K562 (cell line): ENCODE measurements around a stretch of chr11.

DNA sequence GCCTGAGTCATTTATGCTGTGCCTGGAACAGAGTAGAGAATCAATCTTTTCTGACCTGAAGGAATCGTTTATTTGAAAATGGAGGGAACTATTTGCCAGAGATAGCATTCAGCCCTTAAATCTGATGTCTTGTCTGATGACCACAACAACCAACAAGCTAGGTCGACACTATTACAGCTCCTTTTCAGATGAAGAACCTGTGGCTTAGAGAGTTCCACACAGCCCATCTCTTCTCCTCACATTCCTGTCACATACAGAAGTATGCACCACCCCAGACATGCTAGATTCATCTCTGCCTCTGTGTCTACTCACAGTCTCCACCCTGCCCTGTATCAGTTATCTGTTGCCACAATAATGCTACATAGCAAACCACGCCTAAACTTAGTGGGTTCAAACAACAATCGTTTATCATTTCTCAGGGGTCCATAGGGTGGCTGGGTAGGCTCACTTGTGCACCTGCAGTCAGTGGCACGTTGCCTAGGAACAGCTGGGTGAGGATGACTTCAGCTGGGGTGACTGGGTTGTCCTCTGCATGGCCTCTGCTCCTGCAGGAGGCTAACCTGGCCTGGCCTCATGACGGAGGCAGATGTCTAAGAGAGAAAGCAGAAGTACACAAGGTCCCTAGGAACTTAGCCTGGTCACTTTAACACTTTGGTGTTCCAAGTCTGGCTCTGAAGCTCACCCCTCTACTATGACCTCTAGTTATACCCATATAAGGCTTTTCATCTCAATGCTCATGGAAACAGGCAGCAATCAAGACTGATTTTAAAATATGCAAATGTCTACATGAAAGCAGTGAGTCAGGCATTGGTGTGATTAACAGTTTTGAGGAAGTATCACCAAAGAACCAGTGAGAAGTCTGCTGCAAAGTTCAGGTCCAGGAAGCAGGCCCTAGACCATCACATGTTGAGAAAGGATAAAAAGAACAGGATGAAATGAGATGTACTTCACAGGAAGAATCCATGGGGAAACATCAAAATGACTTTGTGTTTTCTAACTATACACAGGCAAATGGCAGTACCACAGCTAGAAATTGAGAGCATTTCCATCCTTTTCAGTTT lies 10.7 kb downstream of the OLFML1 start:
- RAMPAGE, long total RNA, result no peak
- RRBS, result no CpG with 5 or more reads among the region's 6 CpGs
PRO-cap:
- standard, result no peak
- CoPRO, capped RNA only, 2 experiments, result no peak in any of the 2 experiments
- CoPRO, capped and uncapped RNA, 2 experiments, result no peak in any of the 2 experiments
- CoPRO, uncapped RNA only, 2 experiments, result no peak in any of the 2 experiments
CAGE:
- cytosol, long polyA plus RNA, result no peak
- long polyA plus RNA, result no peak
- nucleolus, long total RNA, result no peak
- nucleus, long polyA plus RNA, result no peak

DNA sequence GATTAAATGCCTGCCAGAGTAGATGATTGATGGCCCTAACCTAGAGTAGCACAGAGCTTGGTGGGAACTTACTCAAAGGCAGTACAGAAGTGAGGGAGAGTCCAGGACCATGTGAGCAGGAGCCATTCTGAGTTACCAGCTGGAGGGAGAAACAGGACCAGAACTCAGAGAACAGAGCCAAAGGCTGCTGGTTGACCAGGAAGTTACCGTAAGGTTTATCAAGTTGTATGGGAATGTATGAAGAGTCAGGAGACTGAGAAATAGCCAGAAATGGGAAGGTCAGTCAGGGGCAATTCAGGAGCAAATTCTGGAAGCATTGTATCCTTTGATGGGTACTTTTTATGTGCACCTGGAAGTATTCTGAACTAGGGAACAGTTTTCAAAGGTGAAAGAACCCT lies 68.6 kb downstream of the CYB5R2 start:
- RAMPAGE, long total RNA, result no peak
- RRBS, result no CpG with 5 or more reads among the region's 1 CpG
PRO-cap:
- standard, result no peak
- CoPRO, capped RNA only, 2 experiments, result no peak in any of the 2 experiments
- CoPRO, capped and uncapped RNA, 2 experiments, result no peak in any of the 2 experiments
- CoPRO, uncapped RNA only, 2 experiments, result no peak in any of the 2 experiments
CAGE:
- cytosol, long polyA plus RNA, result no peak
- long polyA plus RNA, result no peak
- nucleolus, long total RNA, result no peak
- nucleus, long polyA plus RNA, result no peak

DNA sequence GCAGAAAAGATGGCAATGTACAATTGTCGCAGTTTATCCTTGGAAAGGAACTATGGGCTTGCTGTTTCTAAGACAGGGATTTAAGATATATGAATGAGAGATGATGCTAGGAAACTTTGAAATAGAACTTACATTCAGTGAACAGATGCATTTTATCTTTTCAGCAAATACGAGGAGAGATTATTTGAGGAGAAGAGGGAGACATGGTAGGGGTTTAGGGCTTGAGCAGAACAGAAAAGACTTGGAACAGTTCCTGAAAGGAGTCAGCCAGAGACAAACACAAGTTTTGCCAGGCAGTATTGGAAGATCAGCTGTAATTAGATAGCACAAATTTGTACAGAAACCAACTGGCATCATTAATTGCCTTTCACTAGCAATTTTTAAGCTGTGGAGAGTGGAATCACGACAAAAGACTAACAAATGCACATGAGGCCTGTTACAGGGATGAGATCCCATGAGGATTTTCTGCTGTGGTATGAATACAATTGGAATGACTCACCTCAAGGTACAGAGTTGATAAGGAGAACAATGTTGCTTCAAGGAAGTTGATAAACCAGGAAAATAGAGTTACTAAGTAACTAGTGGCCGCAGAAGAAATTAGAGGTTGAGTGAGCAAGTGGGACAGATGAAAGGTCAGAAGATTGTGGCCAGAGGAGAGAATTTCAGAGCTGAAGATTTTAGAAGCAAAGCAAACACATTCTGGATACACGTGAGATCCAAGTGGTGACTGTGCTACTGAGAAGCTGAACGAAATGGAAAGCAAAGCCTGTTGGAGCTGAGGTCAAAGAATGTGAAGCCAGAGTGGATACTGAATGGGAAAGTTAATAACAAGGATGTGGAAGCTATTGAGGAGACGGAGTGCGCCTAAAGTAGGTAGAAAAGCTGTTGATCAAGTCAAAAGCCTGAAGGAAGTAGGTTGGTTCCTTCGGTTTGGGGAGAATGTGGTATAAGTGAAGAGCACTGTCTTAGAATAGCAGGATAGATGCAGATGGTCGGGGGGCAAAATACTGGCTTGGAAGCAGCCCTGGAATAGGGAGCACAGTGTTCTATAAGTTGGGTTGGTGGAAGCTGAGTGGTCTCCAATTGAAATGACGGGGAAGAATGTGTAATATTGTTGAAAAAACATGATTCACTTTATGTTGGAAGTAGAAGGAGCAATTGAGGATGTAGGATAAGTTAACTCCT lies 67.8 kb downstream of the CYB5R2 start:
- RAMPAGE, long total RNA, result no peak
- RRBS, result no CpG with 5 or more reads among the region's 11 CpGs
PRO-cap:
- standard, result no peak
- CoPRO, capped RNA only, 2 experiments, result no peak in any of the 2 experiments
- CoPRO, capped and uncapped RNA, 2 experiments, result no peak in any of the 2 experiments
- CoPRO, uncapped RNA only, 2 experiments, result no peak in any of the 2 experiments
CAGE:
- cytosol, long polyA plus RNA, result no peak
- long polyA plus RNA, result no peak
- nucleolus, long total RNA, result no peak
- nucleus, long polyA plus RNA, result no peak

DNA sequence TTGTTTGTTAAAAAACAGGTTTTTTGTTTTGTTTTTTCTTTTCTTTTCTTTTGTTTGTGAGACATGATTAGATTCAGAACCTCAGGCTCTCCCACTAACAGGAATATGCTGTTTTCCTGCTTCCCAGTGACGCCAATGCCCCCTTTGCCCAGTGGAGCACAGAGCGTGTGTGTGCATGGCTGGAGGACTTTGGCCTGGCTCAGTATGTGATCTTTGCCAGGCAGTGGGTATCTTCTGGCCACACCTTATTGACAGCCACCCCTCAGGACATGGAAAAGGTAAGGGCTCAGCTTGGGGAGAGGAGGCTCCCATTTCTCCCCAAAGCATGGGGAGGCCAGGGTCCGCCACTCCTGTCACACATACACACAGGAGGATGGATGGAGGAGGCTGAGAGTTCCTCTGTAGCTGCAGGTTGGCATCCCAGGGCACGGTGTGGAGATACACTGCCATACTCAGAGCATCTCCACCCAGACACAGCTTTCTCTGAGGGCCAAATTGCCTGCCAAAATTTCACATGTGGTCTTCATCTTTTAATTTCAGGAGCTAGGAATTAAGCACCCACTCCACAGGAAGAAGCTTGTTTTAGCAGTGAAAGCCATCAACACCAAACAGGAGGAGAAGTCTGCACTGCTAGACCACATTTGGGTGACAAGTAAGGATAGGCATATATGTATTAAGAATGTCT lies 24.9 kb downstream of the CYB5R2 start:
- RAMPAGE, long total RNA, result no peak
- RRBS, result no CpG with 5 or more reads among the region's 4 CpGs
PRO-cap:
- standard, result no peak
- CoPRO, capped RNA only, 2 experiments, result no peak in any of the 2 experiments
- CoPRO, capped and uncapped RNA, 2 experiments, result no peak in any of the 2 experiments
- CoPRO, uncapped RNA only, 2 experiments, result no peak in any of the 2 experiments
CAGE:
- cytosol, long polyA plus RNA, result no peak
- long polyA plus RNA, result no peak
- nucleolus, long total RNA, result no peak
- nucleus, long polyA plus RNA, result no peak

GRCh38 chr11:8016426-8016725 lies 29.2 kb downstream of the EIF3F start:
- RAMPAGE, long total RNA, result no peak
- RRBS, result no CpG with 5 or more reads among the region's 4 CpGs
PRO-cap:
- standard, result no peak
- CoPRO, capped RNA only, 2 experiments, result no peak in any of the 2 experiments
- CoPRO, capped and uncapped RNA, 2 experiments, result no peak in any of the 2 experiments
- CoPRO, uncapped RNA only, 2 experiments, result no peak in any of the 2 experiments
CAGE:
- cytosol, long polyA plus RNA, result no peak
- long polyA plus RNA, result no peak
- nucleolus, long total RNA, result no peak
- nucleus, long polyA plus RNA, result no peak

- RAMPAGE, long total RNA, result no peak
- RRBS, result 30% methylated on average over 29 of the region's 55 CpGs
PRO-cap:
- standard, result no peak
- CoPRO, capped RNA only, 2 experiments, result no peak in any of the 2 experiments
- CoPRO, capped and uncapped RNA, 2 experiments, result no peak in any of the 2 experiments
- CoPRO, uncapped RNA only, 2 experiments, result no peak in any of the 2 experiments
CAGE:
- cytosol, long polyA plus RNA, result no peak
- long polyA plus RNA, result no peak
- nucleolus, long total RNA, result no peak
- nucleus, long polyA plus RNA, result no peak
Observed at GRCh38 chr11:8019697-8020599, 32.8 kb downstream of the EIF3F start.

- RAMPAGE, long total RNA, result no peak
- RRBS, result 5% methylated on average over 5 of the region's 24 CpGs
PRO-cap:
- standard, result no peak
- CoPRO, capped RNA only, 2 experiments, result no peak in any of the 2 experiments
- CoPRO, capped and uncapped RNA, 2 experiments, result no peak in any of the 2 experiments
- CoPRO, uncapped RNA only, 2 experiments, result no peak in any of the 2 experiments
CAGE:
- cytosol, long polyA plus RNA, result no peak
- long polyA plus RNA, result no peak
- nucleolus, long total RNA, result no peak
- nucleus, long polyA plus RNA, result no peak
Observed at GRCh38 chr11:8032868-8033640, 45.9 kb downstream of the EIF3F start.

DNA sequence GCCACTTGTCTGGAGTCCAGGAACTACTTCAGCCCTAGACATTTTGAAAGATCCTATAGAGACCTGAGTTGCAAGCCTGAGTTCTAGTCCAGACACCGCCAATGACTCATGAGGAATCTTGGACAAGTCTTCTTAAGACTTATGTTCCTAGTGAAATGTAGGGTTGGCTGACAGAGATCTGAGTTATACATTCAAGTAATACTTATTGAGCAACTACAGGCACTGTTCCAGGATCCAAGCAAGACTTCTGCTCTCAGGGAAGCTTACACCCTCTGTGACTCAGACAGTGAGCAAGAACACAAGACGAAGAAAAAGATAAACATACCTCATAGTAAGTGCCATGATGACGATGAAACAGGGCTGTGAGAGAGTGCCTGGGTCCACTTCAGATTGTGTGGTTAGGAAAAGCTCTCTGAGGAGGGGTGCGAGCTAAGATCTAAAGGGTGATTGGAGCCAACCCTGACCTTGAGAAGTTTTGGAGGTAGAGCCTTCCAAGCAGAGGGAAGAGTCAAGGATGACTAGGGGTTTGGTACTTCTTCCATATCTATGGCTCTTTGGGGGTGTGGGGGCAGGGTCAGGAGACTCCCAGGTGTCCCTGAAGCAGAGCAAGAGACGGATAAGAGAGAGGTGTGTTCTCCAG lies 10.3 kb upstream of the STK33 start:
- RAMPAGE, long total RNA, result no peak
- RRBS, result no CpG with 5 or more reads among the region's 5 CpGs
PRO-cap:
- standard, result no peak
- CoPRO, capped RNA only, 2 experiments, result no peak in any of the 2 experiments
- CoPRO, capped and uncapped RNA, 2 experiments, result no peak in any of the 2 experiments
- CoPRO, uncapped RNA only, 2 experiments, result no peak in any of the 2 experiments
CAGE:
- cytosol, long polyA plus RNA, result no peak
- long polyA plus RNA, result no peak
- nucleolus, long total RNA, result no peak
- nucleus, long polyA plus RNA, result no peak

DNA sequence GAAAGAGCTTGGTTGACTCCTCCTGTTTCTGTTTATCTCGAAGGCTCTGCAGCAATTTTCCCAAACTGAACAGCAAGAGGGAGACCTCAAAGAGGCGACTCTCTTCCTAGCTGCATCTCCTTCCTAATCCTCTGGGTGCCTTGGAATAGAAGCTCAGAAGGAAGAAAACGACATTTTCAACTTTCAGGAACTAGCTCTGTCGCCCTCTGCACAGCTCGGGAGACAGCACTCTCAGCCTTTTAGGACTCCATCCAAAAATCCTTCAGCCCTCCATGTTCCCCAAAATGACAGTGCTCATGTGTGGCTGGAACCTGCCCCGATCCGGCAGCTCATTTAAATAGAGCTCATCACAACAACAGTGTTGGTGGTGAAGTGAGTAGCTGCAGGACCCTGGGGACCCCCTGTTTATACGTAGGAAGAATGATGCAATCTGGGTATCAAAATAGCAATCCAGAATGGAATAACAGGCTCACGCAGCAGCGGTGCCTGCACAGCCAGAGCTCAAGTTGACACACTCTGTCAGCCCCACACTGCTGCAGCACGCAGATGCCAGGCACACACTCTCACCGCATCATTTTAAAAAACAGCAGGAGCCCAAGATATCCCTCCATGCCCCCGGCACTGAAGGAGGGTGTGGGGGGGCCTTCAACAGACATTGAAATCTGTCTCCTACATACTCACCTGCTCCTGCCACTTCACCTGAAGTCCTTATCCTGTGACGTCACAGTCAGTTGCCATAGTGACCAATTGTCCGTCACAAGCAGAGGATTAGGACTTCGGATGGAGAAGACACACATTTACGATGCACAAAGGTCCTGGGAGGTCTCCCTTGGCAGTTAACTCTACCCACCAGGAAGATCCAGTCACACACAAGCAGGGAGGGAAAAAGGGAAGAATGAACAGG lies 24.0 kb downstream of the TRIM66 start:
- RAMPAGE, long total RNA, result no peak
- RRBS, result no CpG with 5 or more reads among the region's 17 CpGs
PRO-cap:
- standard, result no peak
- CoPRO, capped RNA only, 2 experiments, result no peak in any of the 2 experiments
- CoPRO, capped and uncapped RNA, 2 experiments, result no peak in any of the 2 experiments
- CoPRO, uncapped RNA only, 2 experiments, result no peak in any of the 2 experiments
CAGE:
- cytosol, long polyA plus RNA, result no peak
- long polyA plus RNA, result no peak
- nucleolus, long total RNA, result no peak
- nucleus, long polyA plus RNA, result no peak

GRCh38 chr11:8696385-8696686 lies 13.7 kb downstream of the RPL27A start:
- RAMPAGE, long total RNA, result no peak
- RRBS, result no CpG with 5 or more reads among the region's 8 CpGs
PRO-cap:
- standard, result no peak
- CoPRO, capped RNA only, 2 experiments, result no peak in any of the 2 experiments
- CoPRO, capped and uncapped RNA, 2 experiments, result no peak in any of the 2 experiments
- CoPRO, uncapped RNA only, 2 experiments, result no peak in any of the 2 experiments
CAGE:
- cytosol, long polyA plus RNA, result no peak
- long polyA plus RNA, result no peak
- nucleolus, long total RNA, result no peak
- nucleus, long polyA plus RNA, result no peak

- RAMPAGE, long total RNA, result no peak
- RRBS, result no CpG with 5 or more reads among the region's 9 CpGs
PRO-cap:
- standard, result no peak
- CoPRO, capped RNA only, 2 experiments, result no peak in any of the 2 experiments
- CoPRO, capped and uncapped RNA, 2 experiments, result no peak in any of the 2 experiments
- CoPRO, uncapped RNA only, 2 experiments, result no peak in any of the 2 experiments
CAGE:
- cytosol, long polyA plus RNA, result no peak
- long polyA plus RNA, result no peak
- nucleolus, long total RNA, result no peak
- nucleus, long polyA plus RNA, result no peak
Observed at GRCh38 chr11:8716204-8716750, 33.7 kb downstream of the RPL27A start.

DNA sequence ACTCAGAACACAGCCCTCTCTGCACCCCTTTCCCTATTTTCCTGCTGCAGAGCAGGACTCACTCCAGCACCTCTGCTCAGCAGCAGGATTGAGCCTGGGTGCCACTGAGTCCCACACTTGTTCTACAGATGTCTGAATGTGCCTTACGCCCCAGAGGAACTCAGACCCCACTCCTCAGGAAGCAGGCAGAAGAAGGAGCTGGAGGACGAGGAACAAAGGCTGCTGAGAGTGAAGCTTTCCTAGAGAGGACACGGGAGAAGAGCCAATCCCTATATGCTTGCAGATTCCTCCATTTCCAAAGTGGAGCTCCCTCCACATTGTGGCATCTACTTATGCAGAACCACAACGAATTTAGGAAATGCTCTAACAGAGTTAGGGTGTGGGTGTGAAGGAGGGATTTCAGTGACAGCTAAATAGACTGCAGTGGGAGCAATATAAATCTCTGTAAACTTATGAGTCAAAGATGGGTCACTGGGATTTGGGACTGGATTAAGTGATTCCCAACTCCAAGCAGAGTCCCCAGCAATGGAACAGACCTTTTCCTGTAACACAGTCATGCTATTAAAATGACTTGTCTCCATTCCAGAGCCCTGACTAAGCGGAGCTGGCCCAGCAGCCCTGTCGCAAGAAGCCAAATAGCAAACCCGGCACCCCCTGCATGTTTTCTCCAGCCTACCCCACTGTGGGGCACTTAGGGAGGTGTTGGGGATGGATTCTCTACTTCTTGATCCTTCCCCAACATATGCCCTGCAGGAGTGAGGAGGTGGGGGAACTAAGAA lies 36.5 kb downstream of the RPL27A start:
- RAMPAGE, long total RNA, result no peak
- RRBS, result no CpG with 5 or more reads among the region's 7 CpGs
PRO-cap:
- standard, result no peak
- CoPRO, capped RNA only, 2 experiments, result no peak in any of the 2 experiments
- CoPRO, capped and uncapped RNA, 2 experiments, result no peak in any of the 2 experiments
- CoPRO, uncapped RNA only, 2 experiments, result no peak in any of the 2 experiments
CAGE:
- cytosol, long polyA plus RNA, result no peak
- long polyA plus RNA, result no peak
- nucleolus, long total RNA, result no peak
- nucleus, long polyA plus RNA, result no peak

- RAMPAGE, long total RNA, result no peak
- RRBS, result no CpG with 5 or more reads among the region's 1 CpG
PRO-cap:
- standard, result no peak
- CoPRO, capped RNA only, 2 experiments, result no peak in any of the 2 experiments
- CoPRO, capped and uncapped RNA, 2 experiments, result no peak in any of the 2 experiments
- CoPRO, uncapped RNA only, 2 experiments, result no peak in any of the 2 experiments
CAGE:
- cytosol, long polyA plus RNA, result no peak
- long polyA plus RNA, result no peak
- nucleolus, long total RNA, result no peak
- nucleus, long polyA plus RNA, result no peak
Observed at GRCh38 chr11:8732400-8732608, 49.7 kb downstream of the RPL27A start.

- RAMPAGE, long total RNA, result no peak
- RRBS, result no CpG with 5 or more reads among the region's 3 CpGs
PRO-cap:
- standard, result unidirectional peak, minus-strand start at chr11:8758465
- CoPRO, capped RNA only, 2 experiments, result no peak in any of the 2 experiments
- CoPRO, capped and uncapped RNA, 2 experiments, result no peak in any of the 2 experiments
- CoPRO, uncapped RNA only, 2 experiments, result no peak in any of the 2 experiments
CAGE:
- cytosol, long polyA plus RNA, result no peak
- long polyA plus RNA, result no peak
- nucleolus, long total RNA, result no peak
- nucleus, long polyA plus RNA, result no peak
Observed at GRCh38 chr11:8758346-8758545, 52.2 kb downstream of the DENND2B start.

GRCh38 chr11:8834332-8834716 lies 23.9 kb upstream of the DENND2B start:
- RAMPAGE, long total RNA, result no peak
- RRBS, result no CpG with 5 or more reads among the region's 5 CpGs
PRO-cap:
- standard, result no peak
- CoPRO, capped RNA only, 2 experiments, result no peak in any of the 2 experiments
- CoPRO, capped and uncapped RNA, 2 experiments, result no peak in any of the 2 experiments
- CoPRO, uncapped RNA only, 2 experiments, result no peak in any of the 2 experiments
CAGE:
- cytosol, long polyA plus RNA, result no peak
- long polyA plus RNA, result no peak
- nucleolus, long total RNA, result no peak
- nucleus, long polyA plus RNA, result no peak

GRCh38 chr11:9264361-9265240 lies 549 bp downstream of the DENND5A start:
- RAMPAGE, long total RNA, result no peak
- RRBS, result 2% methylated on average over 37 of the region's 82 CpGs
PRO-cap:
- standard, result unidirectional peak, plus-strand start at chr11:9264607
- CoPRO, capped RNA only, 2 experiments, result peak in 2 of 2 experiments; most common plus-strand start chr11:9264431 (in 1); most common minus-strand start chr11:9264404 (in 1)
- CoPRO, capped and uncapped RNA, 2 experiments, result peak in 1 of 2 experiments; most common plus-strand start chr11:9264431 (in 1)
- CoPRO, uncapped RNA only, 2 experiments, result no peak in any of the 2 experiments
CAGE:
- cytosol, long polyA plus RNA, result no peak
- long polyA plus RNA, result no peak
- nucleolus, long total RNA, result no peak
- nucleus, long polyA plus RNA, result start-site peak on the minus strand at chr11:9265003-9265406, 200 and 141 reads in 2 replicates

DNA sequence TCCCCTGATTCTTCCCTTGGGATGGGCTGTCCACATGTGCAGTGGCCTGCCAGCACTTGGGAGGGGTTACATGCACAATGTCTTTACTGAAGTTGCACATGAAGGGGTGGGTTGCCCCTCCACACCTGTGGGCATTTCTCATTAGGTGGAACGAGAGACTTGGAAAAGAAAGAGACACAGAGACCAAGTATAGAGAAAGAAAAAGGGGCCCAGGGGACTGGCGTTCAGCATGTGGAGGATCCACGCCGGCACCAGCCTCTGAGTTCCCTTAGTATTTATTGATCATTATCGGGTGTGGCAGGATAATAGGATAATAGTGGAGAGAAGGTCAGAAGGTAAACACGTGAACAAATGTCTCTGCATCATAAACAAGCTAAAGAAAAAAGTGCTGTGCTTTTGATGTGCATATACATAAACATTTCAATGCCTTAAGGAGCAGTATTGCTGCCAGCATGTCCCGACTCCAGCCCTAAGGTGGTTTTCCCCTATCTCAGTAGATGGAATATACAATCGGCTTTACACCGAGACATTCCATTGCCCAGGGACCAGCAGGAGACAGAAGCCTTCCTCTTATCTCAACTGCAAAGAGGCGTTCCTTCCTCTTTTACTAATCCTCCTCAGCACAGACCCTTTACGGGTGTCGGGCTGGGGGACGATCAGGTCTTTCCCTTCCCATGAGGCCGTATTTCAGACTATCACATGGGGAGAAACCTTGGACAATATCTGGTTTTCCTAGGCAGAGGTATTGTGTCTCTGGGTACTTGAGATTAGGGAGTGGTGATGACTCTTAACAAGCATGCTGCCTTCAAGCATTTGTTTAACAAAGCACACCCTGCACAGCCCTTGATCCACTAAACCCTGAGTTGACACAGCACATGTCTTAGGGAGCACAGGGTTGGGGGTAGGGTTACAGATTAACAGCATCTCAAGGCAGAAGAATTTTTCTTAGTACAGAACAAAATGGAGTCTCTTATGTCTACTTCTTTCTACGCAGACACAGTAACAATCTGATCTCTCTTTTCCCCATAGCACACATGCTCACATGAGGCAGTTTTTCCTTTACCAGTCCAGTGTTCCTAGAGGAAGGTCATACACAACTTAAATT lies 4.6 kb upstream of the TMEM41B start:
- RAMPAGE, long total RNA, result no peak
- RRBS, result no CpG with 5 or more reads among the region's 15 CpGs
PRO-cap:
- standard, result bidirectional peak, plus-strand start at position 634 of the sequence, minus-strand start at position 476 of the sequence
- CoPRO, capped RNA only, 2 experiments, result no peak in any of the 2 experiments
- CoPRO, capped and uncapped RNA, 2 experiments, result no peak in any of the 2 experiments
- CoPRO, uncapped RNA only, 2 experiments, result no peak in any of the 2 experiments
CAGE:
- cytosol, long polyA plus RNA, result no peak
- long polyA plus RNA, result no peak
- nucleolus, long total RNA, result no peak
- nucleus, long polyA plus RNA, result no peak